GM23248 (cell line): ENCODE data around the genes WDR12, CYP20A1 and ICOS.

- RAMPAGE, long total RNA: start-site peak on the minus strand at chr2:202911633-202911688, 388 and 581 reads in 2 replicates; start-site peak on the minus strand at chr2:202912149-202912176, 45 and 45 reads in 2 replicates; start-site peak on the plus strand at chr2:202912250-202912281, 105 and 76 reads in 2 replicates
Measured at GRCh38 chr2:202911493-202912428, at the start of gene WDR12. Gene WDR12 (minus strand): TSS chr2:202911673.

DNA sequence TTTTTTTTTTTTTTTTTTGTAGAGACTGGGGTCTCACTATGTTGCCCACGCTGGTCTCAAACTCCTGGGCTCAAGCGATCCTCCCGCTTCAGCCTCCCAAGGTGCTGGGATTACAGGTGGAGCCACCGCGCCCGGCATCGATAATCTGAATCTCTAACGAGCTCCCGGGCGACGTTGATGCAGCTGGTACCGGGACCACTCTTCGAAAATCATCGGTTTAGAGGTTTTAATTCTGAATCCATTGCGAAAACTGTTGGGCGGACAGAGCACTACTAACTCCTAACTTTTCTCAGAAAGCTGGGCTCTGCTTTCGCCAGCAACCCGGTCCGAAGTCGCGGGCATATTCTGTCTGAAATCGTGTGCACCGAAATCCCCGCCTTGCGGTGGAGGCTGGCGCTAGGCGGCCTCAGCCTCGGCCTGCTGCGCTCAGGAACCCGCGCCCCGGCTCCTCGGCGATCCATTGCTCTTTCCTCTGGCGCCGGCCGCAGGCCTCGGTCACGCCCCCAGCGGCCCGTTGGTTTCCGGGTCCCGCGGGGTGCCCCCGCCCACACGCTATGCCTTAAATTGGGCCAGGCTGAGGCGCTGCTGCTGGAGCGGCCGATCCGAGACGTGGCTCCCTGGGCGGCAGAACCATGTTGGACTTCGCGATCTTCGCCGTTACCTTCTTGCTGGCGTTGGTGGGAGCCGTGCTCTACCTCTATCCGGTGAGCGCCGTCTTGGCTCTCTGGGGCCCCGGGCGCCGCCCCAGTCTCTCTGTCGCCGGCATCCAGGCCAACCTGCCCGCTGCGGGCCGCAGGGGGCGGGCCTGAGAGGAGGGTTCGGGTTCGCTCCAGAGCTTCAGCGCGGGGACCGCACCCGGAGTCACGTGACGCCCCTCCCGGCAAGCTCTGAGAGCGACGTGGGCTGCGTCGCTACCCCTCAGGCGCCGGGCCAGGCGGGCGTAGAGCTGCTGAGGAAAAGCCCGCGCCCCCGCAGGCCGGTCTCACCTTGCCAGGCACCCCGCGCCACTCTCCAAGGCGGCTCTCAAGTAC lies at the start of gene CYP20A1:
TSS of gene CYP20A1 (plus strand) at position 588 of the 1,031 bp plus-strand sequence.
- RAMPAGE, long total RNA: start-site peak on the plus strand centred at position 568 of the sequence, 49 bp wide, 443 and 447 reads in 2 replicates

DNA sequence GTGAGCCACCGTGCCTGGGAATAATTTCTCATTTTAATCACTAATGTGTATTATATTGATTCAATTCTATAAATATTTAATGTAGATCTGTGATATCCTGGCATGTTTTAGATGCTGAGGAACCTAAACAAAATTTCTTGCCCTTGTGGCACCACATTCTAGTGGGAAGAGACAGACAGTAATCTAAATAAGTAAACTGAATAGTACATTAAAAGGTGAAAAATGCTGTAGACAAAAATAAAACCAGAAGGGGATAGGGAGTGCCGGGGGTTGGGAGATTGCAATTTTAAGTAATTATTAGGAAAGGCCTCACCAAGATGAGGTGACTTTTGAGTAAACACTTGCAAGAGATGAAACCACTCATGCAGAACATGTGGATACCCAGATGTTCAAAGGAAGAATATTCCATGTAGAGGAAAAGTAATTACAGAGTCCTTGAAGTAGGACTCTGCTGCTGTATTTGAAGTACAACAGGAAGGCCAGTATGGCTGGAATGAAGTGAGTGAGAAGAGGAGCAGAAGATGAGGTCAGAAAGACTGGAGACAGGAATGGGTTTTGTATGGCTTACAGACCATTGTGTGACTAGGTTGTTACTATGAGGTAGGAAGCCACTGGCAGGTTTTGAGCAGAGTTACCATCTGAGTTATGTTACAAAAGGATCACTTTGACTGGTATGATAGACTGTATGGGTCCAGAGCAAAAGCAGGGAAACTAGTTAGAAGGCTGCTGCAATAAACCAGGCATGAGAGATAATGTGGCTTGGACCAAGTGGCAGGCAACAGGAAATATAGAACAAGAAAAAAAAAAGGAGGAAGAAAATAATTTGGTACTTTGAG lies 37.1 kb downstream of the CYP20A1 start:
- RAMPAGE, long total RNA: no peak

DNA sequence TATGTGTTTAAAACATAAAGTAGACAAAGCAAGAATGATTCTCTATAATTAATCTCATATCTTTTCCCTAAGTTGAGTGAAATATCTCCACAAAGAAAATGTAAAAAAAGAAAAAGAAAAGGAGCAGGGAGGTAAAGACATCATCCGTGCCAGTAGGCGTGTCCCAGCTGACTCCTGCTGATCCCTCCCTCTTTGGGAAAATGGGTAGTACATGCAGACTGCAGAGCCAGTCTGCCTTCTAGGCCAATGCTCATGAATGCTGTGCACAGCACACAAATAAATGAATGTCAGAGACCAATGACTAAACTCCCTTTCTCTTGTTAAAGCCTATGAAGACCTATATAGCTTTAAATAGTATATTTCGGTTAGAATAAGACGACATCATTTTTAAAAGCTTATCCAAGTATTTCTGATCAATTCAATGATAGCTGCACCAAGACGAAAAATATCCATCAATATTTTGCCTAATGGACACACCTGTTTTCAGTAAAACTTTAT lies 64.7 kb downstream of the RAPH1 start:
- RAMPAGE, long total RNA: no peak

DNA sequence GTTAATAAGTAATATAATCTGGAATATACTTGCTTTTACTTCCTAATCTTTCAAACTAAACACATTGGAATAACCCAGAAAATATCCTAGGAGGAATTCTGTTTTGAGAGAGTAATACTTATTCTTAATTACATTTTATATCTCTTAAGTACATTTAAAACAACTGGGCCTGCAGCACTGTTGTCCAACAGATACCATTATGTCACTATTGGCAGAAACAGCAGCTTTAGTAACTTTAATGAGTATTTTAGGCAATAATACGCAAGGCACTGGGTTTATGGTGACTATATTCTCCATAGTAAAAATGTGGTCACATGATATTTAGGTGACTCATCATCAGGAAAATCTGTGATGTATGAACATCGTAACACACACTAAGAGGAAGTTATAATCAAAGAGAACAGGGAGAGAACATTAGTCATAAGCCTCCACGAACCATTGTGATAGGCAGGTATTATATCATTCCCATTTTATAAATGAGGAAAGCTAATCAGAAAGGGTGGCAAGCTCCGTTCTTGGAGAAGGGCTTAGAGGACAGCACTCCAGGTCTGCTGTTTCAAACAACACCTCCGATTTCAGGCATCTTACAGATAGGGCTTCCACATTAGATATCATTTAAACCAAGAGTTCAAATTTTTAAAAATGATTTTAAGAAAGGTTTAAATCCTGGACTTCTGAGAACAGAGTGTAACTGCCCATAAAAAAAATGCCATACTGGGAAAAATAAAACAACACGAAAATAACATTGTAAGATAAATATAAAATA lies 36.9 kb downstream of the RAPH1 start:
- RAMPAGE, long total RNA: no peak

DNA sequence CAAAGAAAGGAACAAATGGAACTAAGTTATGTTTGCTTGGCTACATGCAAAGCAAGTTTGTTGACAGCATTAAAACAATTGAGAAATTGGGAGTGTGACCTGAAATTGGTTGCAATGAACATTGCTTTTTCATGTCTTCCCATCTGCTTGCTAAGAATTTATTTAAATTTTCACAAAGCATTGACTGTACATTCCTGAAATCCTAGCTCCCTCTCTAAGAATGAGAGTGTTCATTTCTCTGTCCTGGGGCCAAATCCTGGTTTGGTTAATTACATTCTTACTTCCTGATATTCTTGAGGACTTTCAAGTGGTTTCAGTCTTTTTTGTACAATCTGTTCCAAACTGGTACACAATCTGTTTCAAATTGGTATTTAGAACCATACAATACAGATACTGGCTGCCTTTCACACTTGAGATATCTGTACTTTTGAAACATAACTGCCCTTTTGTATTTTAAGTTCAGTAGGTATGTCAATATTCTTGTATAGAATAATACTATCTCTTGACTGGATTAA lies 1.1 kb upstream of the RAPH1 start:
- RAMPAGE, long total RNA: no peak

- RAMPAGE, long total RNA: no peak
Measured at GRCh38 chr2:203578502-203579723, 43.8 kb upstream of the RAPH1 start.

DNA sequence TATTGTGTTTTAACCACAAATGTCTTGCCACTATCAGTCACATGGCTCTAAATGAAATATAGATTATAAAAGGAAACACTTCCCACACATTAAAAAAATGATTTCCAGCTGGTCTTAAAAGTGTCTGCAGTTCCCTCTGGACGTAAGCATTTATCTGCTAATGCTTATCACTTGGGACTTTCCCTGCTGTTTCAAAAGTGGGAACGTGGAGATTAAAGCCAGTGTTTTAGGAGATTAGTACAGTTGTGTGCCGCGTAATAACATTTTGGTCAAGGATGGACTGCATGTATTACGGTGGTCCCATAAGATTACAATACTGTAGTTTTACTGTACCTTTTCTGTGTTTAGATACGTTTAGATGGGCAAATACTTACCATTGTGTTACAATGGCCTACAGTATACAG lies 69.0 kb upstream of the RAPH1 start:
- RAMPAGE, long total RNA: no peak

GRCh38 chr2:203684814-203685705 lies 21.4 kb upstream of the CD28 start:
- RAMPAGE, long total RNA: no peak

DNA sequence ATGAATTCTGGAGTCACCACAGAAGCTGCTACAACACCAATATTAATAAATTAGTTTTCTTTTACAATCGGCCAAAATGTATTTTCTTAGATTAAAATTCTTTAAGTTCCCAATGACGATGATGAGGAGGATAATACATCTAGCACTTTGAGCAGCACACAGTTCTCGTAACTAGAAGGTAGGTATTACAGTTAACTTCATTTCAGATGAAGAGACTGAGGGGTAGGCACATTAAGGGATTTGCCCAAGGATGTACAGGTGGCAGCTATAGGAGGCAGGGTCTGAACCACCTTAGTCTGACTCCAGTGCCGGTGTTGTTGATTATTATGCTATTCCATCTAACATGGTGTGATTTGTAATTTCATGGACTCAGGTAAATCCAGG lies 1.0 kb downstream of the CD28 start:
- RAMPAGE, long total RNA: no peak

DNA sequence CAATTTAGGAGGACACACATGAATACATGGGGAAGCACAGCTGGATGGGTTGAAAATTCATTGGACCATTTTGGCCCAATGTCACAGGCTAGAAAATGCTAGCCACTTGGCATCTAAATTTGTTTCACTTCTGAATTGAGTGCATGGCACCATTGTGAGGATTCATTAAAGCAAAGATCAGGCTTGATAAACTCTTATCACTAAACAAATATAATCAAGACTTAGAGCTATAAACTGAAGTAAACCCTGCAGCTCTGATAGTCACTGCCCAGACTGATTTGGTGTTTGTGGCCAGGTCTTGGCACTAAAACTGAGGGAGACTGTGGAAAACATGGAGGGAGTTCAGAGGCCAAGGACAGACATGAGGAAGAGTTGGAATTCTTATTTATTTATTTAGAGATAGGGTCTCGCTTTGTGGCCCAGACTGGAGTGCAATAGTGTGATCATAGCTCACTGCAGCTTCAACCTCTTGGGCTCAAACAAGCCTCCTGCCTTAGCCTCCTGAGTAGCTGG lies 53.0 kb upstream of the CTLA4 start:
- RAMPAGE, long total RNA: no peak

GRCh38 chr2:203870968-203871296 lies 3.4 kb downstream of the CTLA4 start:
- RAMPAGE, long total RNA: no peak

- RAMPAGE, long total RNA: no peak
Measured at GRCh38 chr2:203936452-203936960, at the start of gene ICOS. Gene ICOS (plus strand): TSS chr2:203936763.

- RAMPAGE, long total RNA: no peak
Measured at GRCh38 chr2:204015322-204015963, 78.9 kb downstream of the ICOS start.

GRCh38 chr2:204538206-204539563 lies 6.6 kb upstream of the PARD3B start:
- RAMPAGE, long total RNA: no peak

DNA sequence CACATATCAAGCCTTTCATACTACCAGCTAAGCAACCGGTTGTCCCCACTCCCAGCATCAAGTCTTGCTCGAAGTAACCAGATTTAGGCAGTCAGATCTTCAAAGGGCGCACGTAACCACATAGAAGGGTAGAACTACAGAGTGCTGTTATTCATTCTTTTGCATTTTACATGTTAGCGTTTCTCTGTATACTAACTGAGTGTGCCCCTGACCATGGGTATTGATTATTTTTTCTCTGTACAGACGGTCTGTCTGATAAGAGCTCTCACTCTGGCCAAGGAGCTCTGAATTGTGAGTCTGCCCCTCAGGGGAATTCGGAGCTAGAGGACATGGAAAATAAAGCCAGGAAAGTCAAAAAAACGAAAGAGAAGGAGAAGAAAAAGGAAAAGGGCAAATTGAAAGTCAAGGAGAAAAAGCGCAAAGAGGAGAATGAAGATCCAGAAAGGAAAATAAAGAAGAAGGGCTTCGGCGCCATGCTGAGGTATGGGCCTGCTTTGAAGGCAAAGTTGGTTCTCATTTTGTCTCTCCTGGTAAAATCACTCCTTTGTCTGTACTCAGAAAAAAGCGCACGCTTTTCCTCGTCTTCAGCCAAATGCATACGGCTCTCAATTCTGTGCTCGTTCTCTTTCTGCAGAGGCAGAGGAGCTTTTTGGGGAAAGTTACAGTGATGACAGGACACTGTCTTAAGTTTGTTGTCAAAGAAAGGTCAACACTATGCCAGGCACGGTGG lies 380.9 kb upstream of the NRP2 start:
- RAMPAGE, long total RNA: no peak

DNA sequence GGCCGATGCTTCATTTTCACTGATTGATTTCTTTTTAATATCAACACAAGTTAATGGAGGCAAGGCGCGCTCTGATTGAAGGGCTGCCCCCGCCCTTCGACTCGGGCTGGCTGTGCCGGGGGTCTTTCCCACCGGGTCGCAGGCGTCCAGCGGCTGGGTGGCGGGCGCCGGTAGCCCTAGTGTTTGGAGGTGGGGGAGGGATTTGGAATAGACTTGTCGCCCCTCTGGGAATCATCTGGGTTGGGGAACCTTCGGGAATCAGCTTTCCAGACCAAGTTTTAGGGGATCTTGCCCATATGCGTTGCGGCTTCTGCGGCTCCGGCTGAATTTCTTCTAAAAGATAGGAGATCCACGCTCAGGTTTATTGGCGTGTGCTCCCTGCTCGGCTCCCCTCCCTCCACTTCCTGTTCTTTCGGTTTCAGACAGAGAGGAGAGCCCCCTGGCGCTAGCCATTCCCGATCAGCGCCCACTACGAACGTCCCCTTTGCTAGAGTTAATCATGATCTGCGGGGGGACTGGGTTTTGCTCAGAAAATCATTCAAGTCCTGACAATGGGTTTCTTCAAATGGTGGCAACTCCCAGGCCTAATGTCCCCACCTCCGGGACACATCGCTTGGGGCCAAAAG lies 4.2 kb downstream of the NRP2 start:
- RAMPAGE, long total RNA: no peak

DNA sequence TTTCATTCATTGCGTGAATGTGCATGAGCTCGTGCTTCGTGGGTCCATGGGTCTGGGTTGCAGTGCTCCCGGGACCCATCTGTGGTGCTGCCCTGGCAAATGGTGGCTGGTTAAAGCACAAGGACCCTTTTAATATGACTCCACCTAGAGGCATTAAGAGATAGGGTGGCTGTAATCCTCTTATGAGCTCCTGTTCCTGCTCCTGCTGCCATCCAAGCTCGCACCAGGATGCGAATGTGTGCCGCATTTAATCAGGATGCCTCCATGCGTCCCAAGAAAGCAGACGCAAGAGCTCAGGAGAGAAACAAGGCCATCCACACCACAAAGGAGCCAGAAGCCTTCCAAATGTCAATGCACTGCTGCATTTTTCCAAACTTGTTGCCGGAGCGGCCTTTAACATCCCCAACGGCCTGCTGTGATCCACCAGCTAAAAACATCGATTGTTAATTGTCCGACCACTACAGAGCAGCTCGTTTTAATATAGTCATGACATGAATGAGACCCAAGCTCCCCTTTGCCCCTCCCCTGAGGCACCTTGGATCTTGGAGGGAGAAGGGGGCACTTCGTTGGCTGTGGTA lies 39.2 kb downstream of the NRP2 start:
- RAMPAGE, long total RNA: no peak

- RAMPAGE, long total RNA: no peak
Measured at GRCh38 chr2:205763595-205764201, 81.4 kb downstream of the NRP2 start.

GRCh38 chr2:205771057-205771456 lies 88.8 kb downstream of the NRP2 start:
- RAMPAGE, long total RNA: no peak